GM12892 (cell line): ENCODE data around the genes ENO1 and CA6.

DNA sequence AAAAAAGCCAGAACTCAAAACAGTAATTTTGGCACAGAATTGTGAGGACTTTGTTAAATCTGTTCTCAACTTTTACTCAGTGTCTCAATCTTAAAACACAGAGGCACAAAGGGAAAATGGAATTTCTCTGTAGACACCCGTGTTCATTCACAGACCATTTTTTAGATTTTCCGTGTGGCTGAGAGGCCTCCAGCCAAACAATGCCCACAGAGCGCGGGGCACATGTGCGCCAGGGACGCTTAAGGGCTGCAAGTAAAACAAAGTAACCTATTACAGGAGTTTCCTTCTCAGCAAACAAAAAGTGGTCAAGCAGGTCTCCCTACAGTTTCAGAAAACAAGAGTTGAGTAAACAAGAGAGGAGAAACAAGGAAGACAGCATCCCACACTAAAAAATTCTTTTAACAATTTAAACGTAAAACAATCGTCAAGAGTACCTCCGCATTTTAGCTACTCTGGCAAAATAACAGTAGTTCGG, 115.3 kb downstream of the RERE start:
- RRBS: no CpG with 5 or more reads among the region's 10 CpGs

DNA sequence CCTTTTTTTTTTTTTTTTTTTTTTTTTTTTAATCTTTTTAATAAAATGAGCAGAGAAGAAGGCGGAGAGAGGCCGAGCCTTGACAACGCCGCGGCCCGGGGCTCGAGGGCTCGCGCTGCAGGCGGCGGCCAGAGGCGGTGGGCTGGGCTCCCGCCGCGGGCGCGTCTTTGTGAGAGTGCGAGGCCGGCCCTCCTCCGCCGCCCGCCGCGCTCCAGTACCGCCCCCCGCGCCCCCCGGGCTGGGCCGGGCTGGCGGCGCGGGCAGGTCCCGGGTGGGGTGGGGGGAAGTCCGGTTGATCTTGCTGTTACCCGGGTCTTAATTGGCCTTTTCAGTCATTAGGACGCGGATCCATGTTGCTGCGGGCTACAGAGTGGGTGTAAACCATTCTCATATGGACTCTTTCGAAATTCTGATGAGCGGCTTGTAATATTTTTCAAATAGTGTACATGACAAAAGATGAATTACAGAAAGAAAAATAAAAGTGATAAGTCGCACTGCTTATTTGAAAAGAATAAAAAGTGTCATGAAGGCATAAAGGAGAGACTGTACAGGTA, 462 bp upstream of the RERE start:
- RRBS: 3% methylated on average over 16 of the region's 41 CpGs

DNA sequence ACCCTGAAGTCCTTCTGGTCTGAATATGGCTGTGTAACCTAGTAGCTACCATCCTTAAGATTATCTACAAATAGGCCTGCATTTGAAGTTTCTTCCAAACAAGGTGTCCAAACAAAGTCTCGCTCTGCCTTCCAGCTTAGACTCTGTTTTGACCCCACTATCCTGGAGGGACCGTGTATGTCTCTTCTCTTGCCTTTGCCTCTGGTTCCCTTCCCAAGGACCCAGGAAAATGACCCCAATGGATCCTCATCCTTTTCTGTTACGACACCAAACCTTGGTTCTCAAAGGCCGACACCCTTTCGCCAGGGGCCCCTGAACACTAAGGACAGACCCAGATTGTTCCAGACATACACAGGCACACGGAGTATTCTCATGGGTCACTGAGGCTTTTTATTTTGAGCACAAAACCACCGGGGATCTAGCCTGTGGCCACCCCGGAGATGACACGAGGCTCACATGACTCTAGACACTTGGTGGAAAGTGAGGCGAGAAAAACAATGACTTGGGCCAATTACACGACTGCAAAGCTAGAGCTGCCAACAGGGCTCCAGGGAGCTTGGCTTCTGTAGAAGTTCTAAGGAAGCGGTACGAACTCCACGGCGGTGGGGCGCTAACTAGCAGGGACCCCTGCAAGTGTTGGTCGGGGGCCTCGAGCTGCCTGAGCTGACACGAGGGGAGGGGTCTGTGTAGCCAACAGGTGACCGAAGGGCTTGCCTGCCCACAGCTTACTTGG, 17.7 kb downstream of the ENO1 start:
- RRBS: no CpG with 5 or more reads among the region's 20 CpGs

- RRBS: 3% methylated on average over 42 of the region's 99 CpGs
Measured at GRCh38 chr1:8878550-8879594, at the start of gene ENO1. Gene ENO1, minus strand, starts transcription at chr1:8878686.

DNA sequence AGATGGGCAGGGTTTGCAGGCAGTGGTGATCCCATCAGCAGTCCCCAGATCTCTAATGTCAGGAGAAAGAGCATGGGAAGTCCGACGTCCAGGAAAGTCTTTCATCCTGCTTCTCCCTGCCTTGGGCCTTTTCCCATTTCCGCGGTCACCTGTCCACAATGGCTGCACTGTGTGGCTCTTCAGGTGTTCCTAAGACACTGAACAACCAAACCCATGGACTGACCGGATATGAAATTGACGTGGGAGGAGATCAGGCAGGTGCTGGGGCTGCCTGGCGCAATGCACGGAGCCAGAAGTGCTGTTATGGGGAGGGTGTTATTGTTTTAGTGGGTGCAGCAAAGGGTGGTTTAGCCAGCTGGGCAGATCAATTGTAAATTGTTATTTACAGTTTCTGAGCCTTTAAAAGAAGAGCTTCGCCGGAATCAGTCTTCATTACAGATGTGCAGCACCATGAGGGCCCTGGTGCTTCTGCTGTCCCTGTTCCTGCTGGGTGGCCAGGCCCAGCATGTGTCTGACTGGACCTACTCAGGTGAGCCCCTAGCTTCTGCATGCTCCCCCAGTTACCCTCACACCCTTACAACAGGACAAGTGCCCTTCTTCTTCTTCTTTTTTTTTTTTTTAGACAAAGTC, at the start of gene CA6:
Gene CA6, plus strand, starts transcription at position 432 of the 630 bp plus-strand sequence.
- RRBS: no CpG with 5 or more reads among the region's 10 CpGs

- RRBS: no CpG with 5 or more reads among the region's 11 CpGs
Measured at GRCh38 chr1:8986728-8987223, 39.4 kb downstream of the SLC2A7 start.

GRCh38 chr1:9078534-9079438, 9.4 kb upstream of the SLC2A5 start:
- RRBS: 50% methylated on average over 2 of the region's 20 CpGs

- RRBS: no CpG with 5 or more reads among the region's 18 CpGs
Measured at GRCh38 chr1:9151400-9152009, 22.6 kb upstream of the GPR157 start.

DNA sequence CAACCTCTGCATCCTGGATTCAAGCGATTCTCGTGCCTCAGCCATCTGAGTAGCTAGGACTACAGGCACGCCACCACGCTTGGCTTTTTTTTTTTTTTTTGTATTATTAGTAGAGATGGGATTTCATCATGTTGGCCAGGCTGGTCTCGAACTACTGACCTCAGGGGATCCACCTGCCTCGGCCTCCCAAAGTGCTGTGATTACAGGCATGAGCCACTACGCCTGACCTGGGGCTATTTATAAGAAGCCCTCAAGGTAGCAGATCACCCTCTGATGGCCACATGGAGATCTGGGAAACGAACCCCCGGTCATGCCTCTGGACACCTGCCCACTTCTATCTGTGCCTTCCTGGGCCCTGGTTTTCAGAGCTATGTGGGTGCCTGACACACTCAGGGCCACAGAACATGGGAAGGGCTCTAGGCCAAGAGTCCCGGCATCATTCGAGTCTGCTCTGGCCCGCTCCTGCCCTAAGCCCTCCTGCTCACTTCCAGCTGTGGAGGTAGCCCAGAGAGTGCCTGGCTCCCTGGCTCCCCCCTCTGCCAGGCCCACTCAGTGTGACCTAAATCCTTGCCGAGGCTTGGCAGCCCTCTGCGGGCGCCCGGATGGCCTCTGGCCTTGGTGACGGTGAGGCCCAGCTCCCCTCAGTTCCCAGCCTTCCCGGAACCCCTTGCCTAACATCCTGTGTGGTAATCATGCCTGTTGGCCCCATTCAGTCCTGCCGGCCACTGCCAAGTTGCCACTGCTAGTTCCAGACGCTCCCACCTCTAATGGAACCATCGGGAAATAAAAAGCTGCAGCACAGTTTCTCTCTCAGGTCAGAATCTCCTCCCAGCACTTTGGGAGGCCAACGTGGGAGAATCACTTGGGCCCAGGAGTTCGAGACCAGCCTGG, 1.5 kb upstream of the H6PD start:
- RRBS: 88% methylated on average over 3 of the region's 23 CpGs

GRCh38 chr1:9267838-9268627, 24.7 kb upstream of the SPSB1 start:
- RRBS: no CpG with 5 or more reads among the region's 7 CpGs

DNA sequence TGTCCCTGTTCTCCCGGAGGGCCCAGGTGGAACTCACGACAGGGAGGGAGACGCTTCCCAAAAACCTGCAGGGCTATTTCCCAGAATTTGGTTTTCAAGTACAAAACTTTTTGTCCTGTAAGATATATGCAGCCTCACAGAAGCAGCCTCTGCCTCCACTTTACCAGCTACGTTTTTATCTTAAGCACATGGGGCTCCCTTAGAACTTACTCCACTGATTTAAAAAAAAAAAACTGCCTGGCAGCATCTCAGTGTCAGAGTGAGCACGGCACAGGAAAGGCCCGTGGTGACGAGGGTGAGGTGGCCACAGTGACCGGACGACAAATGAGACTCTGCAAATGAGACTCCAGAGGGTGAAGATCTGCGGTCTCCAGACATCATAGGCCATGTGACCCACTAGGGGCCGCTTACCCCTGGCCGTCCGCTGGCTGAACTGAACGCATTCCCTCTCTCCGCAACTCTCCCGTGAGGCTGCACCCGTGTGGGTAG, 23.8 kb upstream of the SPSB1 start:
- RRBS: no CpG with 5 or more reads among the region's 17 CpGs

DNA sequence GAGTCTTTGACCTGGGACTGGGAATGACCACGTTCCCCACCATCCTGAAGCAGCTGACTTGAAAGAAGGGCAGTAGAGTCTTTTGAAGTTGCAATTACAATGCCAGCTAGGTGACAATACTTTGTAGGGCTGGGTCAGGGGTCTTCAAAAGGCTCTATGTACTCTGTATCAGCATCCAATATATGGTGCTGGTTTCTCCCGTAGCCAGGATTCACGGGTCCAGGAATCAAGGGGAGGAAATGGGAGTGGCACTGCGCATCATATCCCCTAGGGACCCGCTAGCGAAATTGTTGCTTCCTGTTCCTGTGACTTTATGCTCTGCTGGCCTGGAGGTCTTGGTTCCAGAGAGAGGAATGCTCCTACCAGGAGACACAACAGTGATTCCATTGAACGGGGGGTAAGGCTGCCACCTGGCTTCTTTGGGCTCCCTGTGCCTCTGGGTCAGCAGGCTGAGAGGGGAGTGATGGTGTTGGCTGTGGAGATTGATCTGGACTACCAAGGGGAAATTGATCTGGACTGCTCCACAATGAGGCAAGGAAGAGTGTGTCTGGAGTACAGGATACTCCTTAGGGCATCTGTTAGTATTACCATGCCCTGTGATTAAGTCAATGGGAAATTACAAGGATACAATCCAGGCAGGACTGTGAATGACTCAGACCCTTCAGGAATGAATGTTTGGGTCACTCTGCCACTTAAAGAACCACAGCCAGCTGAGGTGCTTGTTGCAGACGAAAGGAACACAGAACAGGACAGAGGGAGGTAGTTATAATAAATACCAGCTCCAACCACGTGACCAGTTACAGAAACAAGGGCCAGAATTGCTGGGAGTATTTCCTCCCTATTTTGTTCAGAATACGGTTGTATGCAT, 10.2 kb downstream of the SPSB1 start:
- RRBS: no CpG with 5 or more reads among the region's 10 CpGs

DNA sequence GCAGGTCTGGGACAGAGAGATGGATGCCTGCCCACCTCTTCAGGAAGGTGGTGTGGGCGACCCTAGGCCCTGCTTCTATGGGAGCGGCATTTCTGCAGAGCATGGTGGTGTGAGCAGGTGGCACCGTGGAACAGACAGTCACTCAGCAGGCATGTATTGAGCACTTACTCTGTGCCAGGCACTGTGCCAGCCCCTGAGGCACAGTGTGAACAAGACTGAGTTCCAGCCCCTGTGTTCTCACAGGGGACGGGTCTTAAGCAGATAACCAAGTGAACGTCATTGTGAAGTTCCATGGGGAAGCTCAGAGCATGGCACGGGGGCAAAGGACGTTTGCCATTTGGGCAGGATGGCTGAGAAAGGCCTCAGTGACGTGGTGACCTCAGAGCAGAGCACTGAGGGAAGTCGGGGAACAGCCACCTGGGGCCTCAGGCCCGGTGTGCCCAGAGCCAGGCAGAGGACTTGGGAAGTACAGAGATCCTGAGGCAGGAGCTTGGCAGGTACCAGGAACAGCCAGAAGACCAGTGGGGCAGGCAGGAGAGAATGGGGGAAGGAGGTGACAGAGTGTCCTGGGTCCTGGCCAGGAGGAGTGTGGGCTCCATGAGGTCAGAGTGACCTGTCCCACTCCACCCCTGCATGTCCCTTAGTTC, 32.9 kb downstream of the SPSB1 start:
- RRBS: no CpG with 5 or more reads among the region's 10 CpGs

DNA sequence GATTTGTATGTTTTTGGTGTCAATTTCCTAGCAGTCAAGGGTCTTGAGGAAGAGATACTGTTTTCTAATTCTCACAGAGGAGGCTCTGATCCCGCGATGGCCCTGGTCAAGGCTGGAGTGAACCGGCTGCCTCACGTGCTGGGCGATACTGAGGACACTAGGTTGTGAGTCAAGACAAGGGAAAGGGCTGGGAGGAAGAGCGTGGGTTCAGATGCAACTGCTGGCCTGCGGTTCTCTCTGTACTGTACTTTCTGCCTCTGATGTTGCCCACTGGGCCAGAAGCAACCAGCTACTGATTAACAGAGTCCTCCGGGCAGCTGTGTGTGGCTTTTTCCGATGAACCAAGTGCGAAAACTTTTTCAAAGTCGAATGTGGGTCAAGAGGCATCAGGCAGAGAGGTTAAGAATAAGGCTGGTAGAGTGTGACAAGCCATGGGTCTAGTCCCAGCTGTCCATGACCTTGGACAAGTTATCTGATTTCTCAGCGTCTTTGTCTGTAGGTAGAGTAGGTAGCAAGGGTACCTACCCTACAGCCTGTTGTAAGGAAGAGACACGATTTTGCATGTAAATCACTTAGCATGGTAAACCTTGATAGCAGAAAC, 38.1 kb upstream of the SLC25A33 start:
- RRBS: no CpG with 5 or more reads among the region's 13 CpGs

- RRBS: 8% methylated on average over 5 of the region's 51 CpGs
Measured at GRCh38 chr1:9687002-9687993, 35.8 kb downstream of the PIK3CD start.

DNA sequence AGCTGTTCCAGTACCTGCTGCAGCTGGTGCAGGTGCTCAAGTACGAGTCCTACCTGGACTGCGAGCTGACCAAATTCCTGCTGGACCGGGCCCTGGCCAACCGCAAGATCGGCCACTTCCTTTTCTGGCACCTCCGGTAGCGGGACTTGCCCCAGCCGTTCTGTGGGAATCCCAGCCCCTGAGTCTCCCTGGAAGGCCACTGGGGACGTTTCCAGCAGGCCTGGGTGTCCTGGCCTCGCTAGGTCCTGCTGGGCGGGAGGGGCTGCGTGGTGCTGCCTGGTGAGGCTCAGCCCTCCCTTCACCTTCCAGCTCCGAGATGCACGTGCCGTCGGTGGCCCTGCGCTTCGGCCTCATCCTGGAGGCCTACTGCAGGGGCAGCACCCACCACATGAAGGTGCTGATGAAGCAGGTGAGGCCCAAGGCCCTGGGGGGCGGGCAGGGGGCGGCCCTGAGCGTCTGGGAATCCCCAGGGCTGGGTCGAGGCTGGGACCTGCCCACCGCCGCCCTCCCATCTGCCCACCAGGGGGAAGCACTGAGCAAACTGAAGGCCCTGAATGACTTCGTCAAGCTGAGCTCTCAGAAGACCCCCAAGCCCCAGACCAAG, 70.0 kb downstream of the PIK3CD start:
- RRBS: 83% methylated on average over 4 of the region's 25 CpGs

GRCh38 chr1:9787736-9788302, 35.9 kb downstream of the CLSTN1 start:
- RRBS: no CpG with 5 or more reads among the region's 12 CpGs

GRCh38 chr1:9889915-9890798, 19.9 kb downstream of the CTNNBIP1 start:
- RRBS: no CpG with 5 or more reads among the region's 8 CpGs

- RRBS: no CpG with 5 or more reads among the region's 16 CpGs
Measured at GRCh38 chr1:9900241-9901025, 9.6 kb downstream of the CTNNBIP1 start.

DNA sequence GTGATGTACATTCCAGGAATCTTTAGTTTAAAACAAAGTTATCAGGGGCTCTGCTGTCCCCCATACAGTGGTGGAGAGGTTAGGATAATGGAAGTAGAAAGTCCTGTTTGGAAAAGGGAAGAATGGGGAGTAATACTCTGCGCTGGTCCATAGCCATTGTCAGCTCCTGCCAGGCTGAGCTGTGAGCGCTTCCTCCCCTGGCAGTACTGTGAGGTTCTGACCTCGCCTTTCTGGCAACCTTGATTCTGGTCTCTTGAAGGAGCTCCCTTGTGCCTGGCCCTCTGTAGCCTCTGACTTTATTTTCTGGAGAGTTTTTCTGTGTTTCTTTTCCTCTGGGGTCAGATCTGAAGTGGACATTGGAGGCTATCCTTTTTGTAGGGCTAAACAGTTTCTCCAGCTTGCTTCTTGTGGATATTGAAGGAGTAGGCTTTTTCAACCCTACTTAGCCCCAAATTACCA, 13.6 kb downstream of the UBE4B start:
- RRBS: no CpG with 5 or more reads among the region's 3 CpGs